Epithelial cell of proximal tubule (primary cell): Measurements from ENCODE around the genes PSMA1 and CALCA.

GRCh38 chr11:12675768-12676746 is 1.8 kb downstream of the TEAD1 start:
- RAMPAGE, long total RNA: no peak
- RRBS: 4% methylated on average over 3 of the region's 13 CpGs

DNA sequence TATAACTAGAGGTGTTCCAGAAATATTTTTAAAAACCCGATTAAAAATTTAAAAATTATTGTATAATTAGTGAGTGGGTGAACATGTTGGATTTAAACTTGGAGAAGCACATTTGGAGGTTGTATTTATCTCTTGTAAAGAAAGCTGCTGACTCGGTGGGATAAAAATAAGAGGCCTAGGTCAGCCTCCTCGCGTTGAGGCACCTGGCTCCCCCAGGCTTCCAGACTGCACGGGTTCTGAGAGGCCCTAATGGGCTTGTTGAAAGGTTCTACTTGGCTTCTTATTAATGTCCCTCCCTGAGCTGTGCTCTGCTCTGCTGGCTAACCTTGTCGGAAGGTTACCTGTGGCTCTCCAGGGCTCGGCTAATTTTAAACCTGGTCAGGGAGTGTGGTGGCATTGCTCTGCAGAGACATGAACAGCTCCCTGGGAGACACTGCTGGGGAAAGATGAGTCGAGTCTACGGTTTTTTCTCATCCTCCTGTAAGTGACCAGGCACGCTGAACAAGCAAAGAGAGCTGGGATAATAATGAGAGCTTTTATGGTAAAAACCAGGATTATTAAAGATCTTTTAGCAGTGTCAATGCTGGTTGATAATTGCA is 70.5 kb downstream of the TEAD1 start:
- RAMPAGE, long total RNA: no peak
- RRBS: no CpG with 5 or more reads among the region's 10 CpGs

DNA sequence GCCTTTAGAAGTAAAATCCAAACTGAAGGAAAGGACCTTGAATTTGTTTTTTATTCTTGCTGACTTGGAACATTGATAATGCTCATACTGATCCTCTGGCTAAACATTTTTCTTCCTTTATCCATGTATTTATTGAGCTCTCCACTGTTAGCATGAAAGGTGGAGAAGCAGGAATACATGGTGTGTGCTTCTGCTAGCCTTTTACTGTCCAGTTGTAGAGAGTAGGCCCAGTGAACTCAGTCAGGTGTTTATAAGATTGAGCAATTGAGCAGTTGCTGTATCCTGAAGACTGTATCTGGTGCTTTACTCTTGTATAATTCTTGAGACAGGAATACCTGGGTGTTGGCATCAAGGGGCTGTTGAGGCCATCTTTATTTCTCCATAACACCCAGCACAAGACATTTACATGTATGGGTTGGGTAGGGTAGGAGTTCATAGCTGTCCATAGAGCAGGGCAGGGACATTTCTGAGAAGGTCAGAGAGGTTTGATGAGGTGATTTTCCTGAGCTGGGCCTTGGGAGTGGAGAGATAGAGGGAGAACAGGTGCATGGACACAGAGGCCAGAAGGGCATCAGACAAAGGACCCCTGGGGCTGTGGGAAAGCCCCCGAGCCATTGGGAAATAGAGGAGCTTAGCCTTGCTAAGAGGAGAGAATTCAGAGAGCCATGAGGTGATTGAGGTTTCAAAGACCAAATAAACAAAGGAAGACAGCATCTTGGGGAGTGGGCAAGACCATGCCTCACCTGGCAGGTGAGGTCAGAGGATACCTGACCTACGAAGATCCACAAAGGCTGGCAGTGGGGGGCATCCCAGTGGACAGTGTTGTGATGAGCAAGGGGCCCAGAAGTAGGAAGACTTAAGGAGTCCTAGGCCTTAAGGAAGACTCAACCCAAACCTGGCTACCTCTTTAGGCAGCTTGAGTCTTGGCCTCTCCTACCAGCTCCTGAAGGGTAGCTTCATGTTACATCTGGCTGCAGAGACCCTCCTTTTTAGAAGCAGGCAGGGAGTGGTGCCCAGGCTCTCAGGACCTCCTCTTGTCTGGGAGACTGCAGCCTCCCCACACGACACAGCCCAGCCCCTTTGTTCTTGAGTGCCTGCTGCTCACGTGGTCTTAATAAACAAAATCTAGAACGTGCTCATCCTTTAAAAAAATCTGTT is 155.7 kb downstream of the TEAD1 start:
- RAMPAGE, long total RNA: no peak
- RRBS: no CpG with 5 or more reads among the region's 5 CpGs

GRCh38 chr11:12839348-12839932 is 165.2 kb downstream of the TEAD1 start:
- RAMPAGE, long total RNA: no peak
- RRBS: no CpG with 5 or more reads among the region's 9 CpGs

DNA sequence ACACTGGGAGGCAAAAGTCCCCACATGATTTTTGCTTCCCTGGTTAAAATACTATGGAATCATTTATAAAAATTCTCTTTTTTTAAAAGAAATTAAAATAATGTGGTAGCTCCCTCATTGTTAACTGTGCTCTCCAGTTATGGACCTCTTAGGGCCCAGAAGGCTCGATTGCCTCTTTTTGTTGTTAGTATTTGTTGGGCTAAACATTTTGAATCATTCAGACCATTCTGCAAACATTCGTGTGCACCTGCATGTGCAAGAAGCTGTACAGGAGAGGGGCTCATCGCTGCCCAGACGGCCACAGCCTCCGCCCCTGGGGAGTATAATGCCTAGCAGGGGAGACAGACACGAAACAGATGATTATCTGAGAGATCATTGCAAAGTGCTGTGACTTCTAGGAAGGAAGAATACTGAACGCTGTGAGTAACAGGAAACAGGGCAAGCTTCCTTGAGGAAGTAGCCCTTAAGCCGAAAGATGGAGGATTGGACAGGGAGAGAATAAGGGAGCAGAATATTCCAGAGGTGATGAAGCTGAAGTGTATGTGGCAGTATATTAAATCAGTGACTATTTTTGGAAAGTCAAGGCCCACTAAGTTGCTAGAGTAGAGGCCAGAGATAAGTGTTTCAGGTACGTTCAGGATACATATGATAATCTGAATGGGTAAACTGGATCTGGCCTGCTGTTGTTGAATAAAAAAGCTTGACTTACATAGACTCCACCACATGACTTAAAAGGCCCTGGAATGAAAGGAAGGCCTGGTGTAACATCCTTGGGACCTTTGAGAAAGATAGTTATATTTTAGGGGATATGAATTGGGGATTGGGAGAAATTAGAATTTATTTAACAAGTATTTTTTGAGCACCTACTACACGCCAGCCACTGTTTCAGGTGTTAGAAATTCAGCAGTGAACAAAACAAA is 123.2 kb upstream of the RASSF10 start:
- RAMPAGE, long total RNA: no peak
- RRBS: no CpG with 5 or more reads among the region's 10 CpGs

- RAMPAGE, long total RNA: no peak
- RRBS: no CpG with 5 or more reads among the region's 3 CpGs
Measured at GRCh38 chr11:13033784-13034102, 24.6 kb downstream of the RASSF10 start.

GRCh38 chr11:13118176-13118538 is 109.0 kb downstream of the RASSF10 start:
- RAMPAGE, long total RNA: no peak
- RRBS: no CpG with 5 or more reads among the region's 5 CpGs

DNA sequence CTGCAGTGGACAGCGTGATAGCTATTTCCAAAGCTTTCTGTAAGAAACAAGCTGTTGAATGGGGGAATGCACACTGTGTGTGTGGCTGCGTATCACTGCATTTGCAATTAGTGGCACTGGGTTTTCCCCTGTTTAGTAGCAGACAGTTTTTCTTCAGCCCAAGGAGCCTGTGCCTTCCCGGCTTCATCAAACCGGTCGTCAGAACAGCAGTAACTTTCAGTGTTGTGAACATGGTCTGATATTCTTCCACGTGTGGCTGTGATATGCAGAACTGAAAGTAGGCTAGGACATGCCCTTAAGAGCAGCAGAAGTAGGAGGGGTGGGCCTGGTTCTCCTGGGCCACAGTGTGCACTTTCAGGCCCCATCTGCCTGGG is 121.4 kb downstream of the RRAS2 start:
- RAMPAGE, long total RNA: no peak
- RRBS: no CpG with 5 or more reads among the region's 6 CpGs

- RAMPAGE, long total RNA: no peak
- RRBS: no CpG with 5 or more reads among the region's 8 CpGs
Measured at GRCh38 chr11:14494958-14495964, 4.3 kb downstream of the COPB1 start.

DNA sequence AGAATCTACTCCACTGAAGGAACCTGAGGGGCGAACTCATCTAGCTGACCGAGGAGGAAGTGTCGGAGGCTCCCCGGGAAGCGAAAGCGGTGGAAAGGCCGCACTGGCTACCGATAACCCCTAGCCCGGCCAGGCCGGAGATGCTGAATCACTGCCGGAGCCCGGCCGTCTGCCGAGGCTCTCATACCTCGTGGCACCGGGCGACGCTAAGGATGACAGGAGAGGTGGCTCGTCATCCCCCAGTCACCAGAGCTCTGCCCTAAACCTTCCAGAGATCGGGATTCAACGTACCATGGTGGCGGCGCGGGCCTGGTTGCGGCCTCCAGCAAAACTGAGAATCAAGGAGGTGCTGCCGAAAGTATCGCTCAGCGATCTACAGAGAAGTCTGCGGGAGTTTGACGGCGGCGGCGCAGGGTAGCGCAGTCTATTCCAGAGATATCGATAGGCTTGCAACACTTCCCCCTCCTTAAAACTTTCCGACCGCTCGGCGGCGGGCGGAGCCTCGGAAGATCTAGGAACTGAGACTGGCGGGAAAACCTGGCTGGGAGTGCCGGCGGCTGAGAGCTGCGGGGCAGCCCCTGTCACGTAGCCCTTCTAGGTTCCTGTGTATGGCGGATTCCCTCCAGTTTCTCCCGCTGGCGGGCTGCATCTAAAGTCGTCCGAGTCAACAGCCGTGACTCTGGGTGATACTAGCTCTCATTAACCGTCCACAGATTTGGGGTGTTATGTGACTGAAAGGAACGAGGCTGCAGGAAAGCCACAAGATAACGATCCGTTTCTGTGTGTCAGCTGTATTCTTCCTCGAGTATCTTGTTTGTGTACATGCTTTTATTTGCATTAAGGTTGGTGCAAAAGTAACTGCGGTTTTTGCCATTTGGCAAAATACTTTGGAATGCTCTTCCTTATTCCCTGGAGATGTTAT is at the start of gene PSMA1:
Gene PSMA1 (minus strand): TSS at position 381 of the 922 bp plus-strand sequence.
- RAMPAGE, long total RNA: start-site peak on the minus strand centred at position 357 of the sequence, 61 bp wide, 1,298 and 137 reads in 2 replicates
- RRBS: 2% methylated on average over 10 of the region's 59 CpGs

GRCh38 chr11:14578325-14578939 is 58.2 kb upstream of the PSMA1 start:
- RAMPAGE, long total RNA: no peak
- RRBS: no CpG with 5 or more reads among the region's 4 CpGs

DNA sequence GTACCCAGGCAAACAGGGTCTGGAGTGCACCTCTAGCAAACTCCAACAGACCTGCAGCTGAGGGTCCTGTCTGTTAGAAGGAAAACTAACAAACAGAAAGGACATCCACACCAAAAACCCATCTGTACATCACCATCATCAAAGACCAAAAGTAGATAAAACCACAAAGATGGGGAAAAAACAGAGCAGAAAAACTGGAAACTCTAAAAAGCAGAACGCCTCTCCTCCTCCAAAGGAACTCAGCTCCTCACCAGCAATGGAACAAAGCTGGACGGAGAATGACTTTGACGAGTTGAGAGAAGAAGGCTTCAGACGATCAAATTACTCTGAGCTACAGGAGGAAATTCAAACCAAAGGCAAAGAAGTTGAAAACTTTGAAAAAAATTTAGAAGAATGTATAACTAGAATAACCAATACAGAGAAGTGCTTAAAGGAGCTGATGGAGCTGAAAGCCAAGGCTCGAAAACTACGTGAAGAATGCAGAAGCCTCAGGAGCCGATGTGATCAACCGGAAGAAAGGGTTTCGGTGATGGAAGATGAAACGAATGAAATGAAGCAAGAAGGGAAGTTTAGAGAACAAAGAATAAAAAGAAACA is 46.7 kb downstream of the CYP2R1 start:
- RAMPAGE, long total RNA: no peak
- RRBS: no CpG with 5 or more reads among the region's 10 CpGs

- RAMPAGE, long total RNA: no peak
- RRBS: no CpG with 5 or more reads among the region's 37 CpGs
Measured at GRCh38 chr11:14972044-14972912, at the start of gene CALCA. CALCA (minus strand) TSS chr11:14972351.

DNA sequence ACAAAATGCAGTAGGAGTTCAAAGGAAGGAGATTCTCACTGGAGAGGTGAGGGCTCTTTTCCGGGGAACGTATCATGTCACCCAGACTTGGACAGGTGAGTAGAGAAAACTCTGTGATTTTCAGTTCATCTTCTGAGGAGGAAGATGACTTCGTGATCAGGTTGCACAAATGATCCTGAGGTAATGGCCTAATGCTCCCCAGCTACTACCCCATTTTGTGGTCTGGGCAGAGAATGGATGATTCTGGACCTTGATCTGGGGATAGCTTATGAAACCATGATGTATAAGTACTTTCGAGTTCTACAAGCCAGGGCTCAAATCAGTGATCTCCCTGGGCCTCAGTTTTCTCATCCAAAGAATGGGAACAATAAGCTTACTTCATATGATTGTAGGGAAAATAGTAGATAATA is 319.2 kb downstream of the INSC start:
- RAMPAGE, long total RNA: no peak
- RRBS: no CpG with 5 or more reads among the region's 4 CpGs

DNA sequence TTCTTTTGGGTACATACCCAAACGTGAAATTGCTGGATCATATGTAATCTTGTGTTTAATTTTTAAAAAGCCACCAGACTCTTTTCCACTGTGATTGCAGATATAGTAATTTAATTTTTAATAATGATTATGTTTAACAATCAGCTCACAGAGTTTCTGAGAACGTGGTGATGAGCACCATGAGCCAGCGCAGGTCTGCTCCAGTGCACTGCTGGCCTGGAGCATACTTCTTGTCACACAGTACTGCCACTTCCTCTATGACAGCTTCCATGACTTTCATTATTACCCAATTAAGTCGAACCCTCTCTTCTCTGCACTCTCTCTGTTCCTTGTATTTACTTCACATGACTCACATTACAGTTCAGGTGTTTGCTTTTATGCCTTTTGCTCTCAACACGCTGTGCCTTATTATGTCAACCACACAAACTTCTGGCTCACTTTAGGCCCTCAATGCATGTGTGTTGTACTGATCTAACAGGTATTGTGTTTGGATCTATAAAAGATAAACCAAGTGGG is 356.3 kb downstream of the INSC start:
- RAMPAGE, long total RNA: no peak
- RRBS: no CpG with 5 or more reads among the region's 5 CpGs

DNA sequence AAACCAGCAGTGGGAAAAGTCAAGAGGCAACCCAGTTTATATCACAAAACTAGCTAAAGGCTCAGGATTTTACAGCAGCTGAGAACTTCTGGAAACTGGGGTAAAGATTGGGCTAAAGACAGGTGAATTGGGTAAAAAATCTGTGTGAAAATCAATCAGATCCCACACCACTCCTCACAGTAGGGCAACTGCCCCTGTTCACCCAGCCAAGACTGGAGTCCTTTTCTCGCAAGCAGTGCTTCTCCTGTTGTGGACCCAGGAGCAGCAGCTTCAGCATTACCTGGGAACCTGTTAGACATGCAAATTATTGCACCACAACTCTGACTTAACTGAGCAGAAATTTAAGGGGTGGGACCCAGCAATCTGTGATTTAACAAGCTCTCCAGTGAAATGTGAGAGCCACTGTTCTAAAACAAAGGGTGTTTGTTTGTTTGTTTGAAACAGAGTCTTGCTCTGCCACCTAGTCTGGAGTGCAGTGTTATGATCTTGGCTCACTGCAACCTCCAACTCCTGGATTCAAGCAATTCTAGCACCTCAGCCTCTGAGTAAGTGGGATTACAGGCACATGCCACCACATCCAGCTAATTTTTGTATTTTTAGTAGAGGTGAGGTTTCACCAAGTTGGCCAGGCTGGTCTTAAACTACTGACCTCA is 591.4 kb downstream of the SOX6 start:
- RAMPAGE, long total RNA: no peak
- RRBS: no CpG with 5 or more reads among the region's 1 CpG

DNA sequence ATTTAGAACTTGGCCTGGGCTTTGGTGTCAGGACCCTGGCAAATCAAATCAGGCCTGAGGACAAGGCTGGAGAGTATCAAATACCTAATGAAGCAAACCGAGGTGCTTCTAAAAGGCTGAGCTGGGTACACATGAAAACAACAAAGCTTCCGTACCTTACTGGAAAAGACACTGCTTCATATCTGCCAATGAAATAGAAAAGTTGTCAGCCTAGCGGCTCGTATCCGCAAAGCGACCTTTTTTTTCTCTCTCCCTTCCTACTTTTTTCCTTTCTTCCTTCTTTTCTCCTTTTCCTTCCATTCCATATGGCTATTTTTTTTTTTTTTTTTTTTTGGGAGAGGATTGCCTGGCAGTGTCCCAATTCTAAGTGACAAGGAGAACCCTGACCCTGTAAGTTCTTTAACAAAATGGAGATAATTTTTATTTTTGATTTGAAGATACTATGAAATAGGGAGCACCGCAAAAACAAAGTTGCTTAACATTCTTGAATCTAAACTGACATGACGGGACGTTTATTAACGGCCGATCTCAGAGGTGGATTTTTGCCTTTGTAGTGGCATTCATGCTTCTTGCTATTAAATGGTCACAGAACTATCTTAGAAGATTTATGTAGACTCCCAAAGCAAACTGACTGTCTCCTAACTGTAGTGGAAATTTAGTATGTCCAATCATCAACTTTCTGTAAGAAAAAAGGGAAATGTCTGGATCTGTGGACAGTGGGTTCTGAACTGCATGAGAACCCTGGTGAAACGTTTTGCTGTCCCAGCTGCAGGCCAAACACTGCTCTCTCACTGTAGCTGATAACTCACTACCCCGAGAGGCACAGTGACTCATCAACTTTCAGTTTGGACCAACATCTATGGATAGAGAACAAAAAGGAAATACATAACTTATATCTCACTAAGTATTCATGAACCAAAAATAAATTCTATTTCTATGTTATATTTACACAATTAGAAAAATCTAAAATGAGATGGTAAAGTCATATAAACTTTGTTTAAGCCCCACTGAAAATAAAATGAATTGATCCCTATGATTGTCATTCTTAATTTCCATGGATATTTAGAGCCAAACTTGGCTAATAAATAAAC is 387.2 kb downstream of the SOX6 start:
- RAMPAGE, long total RNA: no peak
- RRBS: no CpG with 5 or more reads among the region's 13 CpGs

DNA sequence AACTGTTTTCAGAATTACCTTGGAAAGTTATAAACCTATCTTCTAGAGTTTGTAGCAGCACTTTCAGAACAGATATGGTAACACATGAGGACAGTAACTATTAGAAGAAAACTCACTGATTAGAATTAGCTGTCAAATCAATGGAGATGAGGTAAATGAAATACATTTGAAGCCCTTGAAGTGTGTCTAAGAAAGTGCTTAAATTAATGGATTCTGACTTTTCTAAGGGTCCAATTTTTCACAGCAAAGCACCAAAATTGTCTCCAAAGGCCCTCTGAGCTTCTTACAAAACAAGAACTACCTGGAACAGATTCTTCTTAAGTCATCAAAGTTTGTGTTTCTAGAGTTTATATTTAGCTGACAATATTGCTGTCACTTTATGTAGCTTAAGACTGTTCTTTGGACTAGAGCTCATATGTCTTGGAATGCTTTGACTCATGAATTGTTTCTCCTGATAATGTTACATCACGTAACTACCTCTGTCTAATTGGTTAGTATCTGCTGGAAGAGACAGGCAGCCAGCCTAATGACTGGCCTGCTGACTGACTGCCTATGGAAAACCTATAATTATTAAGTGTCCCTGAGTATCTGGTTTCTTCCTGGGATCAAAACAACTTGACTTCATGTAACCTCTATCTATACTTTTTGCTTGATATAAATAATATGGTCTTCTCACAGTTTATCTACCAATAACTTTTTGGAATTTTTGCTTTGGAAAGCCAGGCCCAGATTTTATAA is 9.5 kb downstream of the SOX6 start:
- RAMPAGE, long total RNA: no peak
- RRBS: no CpG with 5 or more reads among the region's 1 CpG

DNA sequence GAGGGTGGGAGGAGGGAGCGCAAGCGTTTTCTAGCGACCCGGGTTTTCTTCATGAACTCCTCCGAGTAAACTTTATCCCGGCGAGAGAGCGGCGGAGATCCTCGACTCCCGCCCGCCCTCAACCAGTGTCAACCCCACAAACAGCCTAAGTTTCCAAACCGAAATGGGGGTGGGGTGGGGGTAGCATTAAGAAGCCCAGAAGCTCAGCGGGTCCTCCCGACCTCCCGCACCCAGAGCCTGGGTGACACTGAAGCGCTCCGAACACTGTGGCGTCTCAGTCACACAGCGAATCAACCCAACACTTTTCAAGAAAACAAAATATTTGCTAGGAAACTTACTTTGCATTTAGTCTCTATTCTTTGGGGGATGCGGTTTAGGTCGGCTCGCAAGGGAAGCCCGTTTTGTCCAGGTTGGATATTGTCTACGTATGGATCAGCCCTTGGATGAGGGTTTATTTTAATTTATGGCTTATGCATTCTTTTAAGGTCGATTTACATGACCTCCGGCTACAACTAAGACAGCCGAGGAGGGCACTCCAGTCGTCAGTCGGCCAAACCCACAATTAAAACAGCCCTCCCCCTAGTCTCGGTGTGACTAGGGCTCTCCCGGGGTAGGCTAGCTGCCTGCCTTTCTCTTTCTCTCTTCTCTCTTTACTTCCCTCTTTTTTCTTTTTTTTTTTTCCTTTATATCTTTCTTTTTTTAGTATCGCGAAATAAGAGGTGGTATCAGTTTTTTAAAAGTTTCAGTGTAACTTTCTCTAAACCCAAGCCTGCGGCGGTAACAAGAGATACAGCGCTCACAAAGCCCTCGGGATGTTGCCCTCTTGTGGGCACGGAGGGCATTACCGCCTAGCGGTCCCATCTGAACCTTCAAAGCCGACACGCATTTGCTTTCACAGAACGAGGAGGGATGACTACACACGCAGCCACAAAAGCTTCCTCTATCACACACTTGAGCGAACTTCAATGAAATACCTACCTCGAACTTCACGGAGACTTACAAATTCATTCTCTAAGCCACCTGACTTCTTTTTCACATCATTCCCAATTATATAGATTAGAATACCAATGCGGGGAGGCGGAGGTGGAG is 132.5 kb upstream of the C11orf58 start:
- RAMPAGE, long total RNA: no peak
- RRBS: under 1% methylated on average over 6 of the region's 50 CpGs

DNA sequence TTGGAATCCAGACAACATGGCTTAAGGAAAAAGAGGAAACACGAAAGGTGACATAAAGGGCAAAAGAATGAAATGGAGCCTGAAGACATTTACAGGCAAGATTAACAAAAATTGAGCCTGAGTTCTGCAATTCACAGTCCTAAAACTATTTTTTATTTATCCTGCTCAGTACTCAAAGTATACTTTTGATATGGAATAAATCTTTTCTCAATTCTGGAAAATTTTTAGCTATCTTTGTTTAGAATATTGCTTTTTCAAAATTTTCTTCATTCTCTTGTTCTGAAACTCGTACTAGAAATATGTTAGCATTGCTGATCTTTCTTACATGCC is 83.1 kb upstream of the C11orf58 start:
- RAMPAGE, long total RNA: no peak
- RRBS: no CpG with 5 or more reads among the region's 2 CpGs